GM12891 (cell line): ENCODE results near the genes NDUFB1, SLC24A4, GOLGA5 and UNC79.

DNA sequence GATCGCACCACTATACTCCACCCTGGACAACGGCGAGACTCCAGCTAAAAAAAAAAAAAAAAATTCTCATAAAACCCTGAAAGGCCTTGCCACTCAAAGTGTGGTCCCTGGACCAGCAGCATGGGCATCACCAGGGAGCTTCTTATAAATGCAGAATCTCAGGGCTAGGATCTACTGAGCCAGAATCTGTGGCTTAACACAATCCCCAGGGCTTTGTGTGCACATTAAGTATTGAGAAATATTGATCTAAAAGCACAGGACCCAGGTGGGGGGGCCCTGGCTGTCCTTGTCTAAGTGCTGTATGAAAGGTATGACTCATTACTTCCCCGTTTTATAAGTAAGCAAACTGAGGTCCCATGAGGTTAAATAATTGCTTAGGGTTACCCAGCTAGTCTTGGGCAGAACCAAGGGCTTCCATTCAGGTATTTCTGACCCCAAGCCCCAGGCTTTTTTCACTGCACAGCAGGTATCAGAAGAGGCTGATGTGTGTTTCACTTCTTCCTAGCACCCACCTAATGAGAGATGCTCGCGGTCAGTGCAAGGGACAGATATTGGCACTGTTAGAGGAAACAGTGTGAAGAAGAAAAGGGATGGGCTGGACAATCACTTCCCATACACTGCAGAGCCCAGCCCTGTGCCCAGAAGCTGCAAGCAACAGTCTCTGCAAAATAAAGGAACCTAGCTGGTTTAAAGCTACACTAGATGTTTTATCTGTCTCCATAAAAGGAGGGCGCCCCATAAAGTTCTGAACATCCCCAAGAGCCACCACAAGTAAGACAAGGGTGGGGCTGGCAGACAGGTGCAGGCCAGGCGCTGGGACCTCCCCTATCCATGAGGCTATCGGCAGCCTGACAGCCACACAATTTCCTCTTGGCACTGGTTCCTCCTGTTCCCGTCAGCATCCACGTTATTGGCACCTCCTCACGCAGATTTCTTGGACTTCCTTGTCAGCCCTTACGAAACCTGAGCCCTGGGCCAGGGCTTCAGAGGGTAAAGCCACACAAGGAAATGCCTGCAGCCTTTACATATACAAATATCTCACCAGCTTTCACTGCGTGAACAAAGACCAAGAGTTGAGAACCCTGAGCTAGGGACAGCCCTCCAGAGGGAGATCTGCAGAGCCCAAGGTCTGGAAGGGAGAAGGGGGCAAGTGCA, 4.8 kb upstream of the TC2N start:
- RRBS, result no CpG with 5 or more reads among the region's 14 CpGs

- RRBS, result no CpG with 5 or more reads among the region's 13 CpGs
These were observed 31.9 kb upstream of the TC2N start for GRCh38 chr14:91899013-91899765.

GRCh38 chr14:91935107-91935480, 12.4 kb downstream of the FBLN5 start:
- RRBS, result no CpG with 5 or more reads among the region's 11 CpGs

- RRBS, result 9% methylated on average over 16 of the region's 37 CpGs
These were observed 384 bp upstream of the FBLN5 start for GRCh38 chr14:91947759-91948397.

GRCh38 chr14:92113841-92114387, 7.5 kb upstream of the ATXN3 start:
- RRBS, result no CpG with 5 or more reads among the region's 5 CpGs

DNA sequence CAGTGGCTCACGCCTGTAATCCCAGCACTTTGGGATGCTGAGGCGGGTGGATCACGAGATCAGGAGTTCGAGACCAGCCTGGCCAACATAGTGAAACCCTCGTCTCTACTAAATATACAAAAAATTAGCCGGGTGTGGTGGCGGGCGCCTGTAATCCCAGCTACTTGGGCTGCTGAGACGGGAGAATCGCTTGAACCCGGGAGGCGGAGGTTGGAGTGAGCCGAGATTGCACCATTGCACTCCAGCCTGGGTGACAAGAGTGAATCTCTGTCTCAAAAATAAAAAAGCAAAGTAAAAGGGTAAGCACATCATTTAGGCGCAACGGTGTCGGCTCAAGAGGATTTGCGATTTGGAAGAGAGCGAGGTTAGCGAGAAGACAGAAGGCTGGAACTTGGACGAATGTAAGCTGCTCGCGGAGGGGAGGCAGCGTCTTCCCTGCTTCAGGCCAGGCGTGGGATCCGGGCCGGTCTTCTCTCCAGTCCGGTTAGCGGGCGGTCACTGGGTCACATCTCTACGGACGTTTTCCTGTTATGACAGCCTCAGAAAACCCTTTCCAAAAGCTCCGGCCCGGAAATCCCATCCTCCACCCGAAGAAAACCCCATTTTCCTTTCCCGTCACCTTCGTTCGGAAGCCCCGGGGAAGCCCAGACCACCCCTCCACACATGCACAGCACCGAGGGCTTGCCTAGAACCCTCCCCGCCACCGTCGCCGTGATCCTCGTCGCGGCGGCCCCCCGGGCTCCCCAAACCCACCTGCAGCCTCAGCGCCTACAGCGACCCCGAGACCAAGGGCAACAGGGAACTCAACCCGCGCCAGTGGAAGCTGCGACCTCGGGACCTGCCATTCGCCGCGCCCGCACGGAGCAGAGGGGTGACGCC, at the start of gene NDUFB1:
NDUFB1 (minus strand) TSS at position 818 of the 879 bp plus-strand sequence.
- RRBS, result 3% methylated on average over 6 of the region's 61 CpGs

DNA sequence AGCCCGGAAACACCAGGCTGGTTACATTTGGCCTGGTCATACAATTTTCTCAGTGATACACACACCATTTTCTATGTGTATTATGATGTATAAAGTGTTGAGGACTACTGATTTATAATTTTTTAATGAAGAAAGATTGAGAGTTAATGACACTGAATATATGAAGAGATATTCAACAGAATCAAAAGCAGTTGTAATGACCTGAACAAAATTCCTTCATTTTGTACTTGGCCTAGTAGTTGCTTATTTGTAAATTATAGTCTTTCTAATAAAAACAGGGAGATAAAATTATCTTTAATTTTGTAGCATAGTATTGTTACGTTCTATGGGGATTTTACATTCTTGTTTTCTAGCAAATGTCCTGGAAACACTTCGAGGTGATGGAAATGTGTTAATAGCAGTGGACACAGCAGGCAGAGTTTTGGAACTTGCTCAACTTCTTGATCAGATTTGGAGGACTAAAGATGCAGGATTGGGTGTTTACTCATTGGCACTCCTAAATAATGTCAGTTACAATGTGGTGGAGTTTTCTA, 20.1 kb downstream of the CPSF2 start:
- RRBS, result no CpG with 5 or more reads among the region's 3 CpGs

GRCh38 chr14:92322824-92323908, at the start of gene SLC24A4:
TSS of gene SLC24A4 (plus strand) at chr14:92323165.
- RRBS, result 5% methylated on average over 28 of the region's 122 CpGs

GRCh38 chr14:92503795-92504423, 9.7 kb upstream of the RIN3 start:
- RRBS, result no CpG with 5 or more reads among the region's 2 CpGs

- RRBS, result no CpG with 5 or more reads among the region's 15 CpGs
These were observed 63.8 kb downstream of the RIN3 start for GRCh38 chr14:92577233-92577914.

GRCh38 chr14:92719143-92719441, 29.3 kb downstream of the LGMN start:
- RRBS, result no CpG with 5 or more reads among the region's 30 CpGs

GRCh38 chr14:92794105-92795061, at the start of gene GOLGA5:
TSS of gene GOLGA5 (plus strand) at chr14:92794305.
- RRBS, result 1% methylated on average over 9 of the region's 71 CpGs

DNA sequence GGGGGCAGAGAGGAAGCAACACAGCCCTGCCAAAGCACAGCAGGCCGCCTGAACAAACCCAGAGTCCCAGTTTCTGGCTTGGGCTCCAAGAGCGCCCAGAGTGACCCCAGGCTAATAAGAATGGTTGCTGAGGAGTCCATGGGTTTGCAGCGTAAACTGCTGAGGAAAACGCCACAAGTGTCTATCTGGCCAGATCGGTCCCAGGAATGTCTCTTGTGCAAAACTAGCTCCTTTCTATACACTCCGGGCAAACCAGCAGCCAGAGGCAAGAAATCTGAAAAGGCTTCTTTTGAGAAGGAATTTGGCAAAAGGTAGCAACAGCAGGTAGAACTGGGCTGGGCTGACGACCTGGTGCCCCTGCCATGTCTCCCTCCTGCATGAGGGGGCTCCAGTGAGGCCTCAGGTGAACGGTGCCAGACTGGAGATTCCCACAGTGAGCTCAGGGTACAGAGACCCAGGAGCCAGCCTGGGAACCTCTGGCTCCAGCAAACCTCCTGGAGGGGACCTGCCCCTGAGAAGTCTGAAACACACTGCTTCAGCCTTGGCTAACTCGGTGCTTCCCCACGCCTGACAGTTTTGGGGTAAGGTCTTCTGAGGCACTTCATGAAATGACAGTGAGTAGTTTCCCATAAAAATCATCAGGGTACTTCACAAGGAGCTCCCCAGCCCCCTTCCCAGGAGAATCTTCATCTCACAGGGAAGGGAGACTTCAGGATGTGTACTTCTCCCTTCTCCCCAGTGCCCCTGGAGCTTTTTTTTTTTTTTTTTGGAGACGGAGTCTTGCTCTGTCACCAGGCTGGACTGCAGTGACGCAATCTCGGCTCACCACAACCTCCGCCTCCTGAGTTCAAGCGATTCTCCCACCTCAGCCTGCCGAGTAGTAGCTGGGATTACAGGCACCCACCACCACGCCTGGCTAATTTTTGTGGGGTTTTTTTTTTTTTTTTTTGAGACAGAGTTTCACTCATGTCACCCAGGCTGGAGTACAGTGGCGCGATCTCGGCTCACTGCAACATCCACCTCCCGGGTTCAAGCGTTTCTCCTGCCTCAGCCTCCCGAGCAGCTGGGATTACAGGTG, 10.6 kb downstream of the ITPK1 start:
- RRBS, result no CpG with 5 or more reads among the region's 23 CpGs

DNA sequence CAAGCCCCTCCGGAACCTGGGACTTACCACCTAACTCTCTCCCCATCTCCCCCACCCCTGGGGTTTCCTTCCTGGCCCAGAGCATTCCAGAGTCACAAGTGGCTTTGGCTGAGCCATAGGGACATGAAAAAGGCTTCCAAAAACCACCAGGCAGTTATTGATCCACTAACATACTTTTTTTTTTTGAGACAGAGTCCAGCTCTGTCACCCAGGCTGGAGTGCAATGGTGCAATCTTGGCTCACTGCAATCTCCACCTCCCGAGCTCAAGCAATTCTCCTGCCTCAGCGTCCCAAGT, 9.0 kb downstream of the ITPK1 start:
- RRBS, result 97% methylated on average over 1 of the region's 3 CpGs

- RRBS, result 3% methylated on average over 2 of the region's 31 CpGs
These were observed 726 bp upstream of the ITPK1 start for GRCh38 chr14:93116157-93117144.

DNA sequence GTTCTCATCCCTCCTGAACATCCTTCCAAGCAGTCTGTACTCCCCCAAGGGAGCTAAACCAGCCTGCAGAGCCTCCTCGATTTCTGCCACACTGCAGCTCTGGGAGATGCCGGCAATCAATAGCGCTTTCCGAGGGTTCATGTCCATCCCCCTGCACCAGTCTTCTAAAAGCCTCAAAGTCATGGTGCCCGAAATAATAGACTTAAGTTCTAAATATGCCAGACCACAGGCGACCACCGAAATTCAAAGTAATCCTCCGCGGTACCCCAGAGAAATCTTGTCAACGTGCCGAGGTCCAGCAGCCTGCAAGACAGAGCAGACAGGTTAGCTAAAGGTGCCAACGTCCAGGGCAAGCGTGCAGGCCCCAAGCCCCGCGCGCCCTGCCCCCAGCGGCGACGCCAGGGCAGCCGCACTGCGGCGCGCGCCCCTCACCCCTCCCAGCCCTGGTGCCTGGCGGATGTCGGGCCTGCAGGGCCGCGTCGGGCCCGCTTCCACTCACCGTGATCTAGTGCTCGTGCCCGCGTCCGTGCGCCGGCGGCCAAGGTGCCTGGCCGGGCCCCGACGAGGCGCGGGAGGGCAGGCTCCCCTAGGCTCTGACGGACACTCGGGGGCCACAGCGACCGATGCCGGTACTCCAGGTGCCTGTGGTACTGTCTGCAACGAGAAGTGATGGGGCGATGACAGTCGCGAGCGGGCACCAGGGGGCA, 484 bp downstream of the MOAP1 start:
- RRBS, result under 1% methylated on average over 10 of the region's 53 CpGs

- RRBS, result no CpG with 5 or more reads among the region's 7 CpGs
These were observed 1.5 kb downstream of the UBR7 start for GRCh38 chr14:93208499-93209031.

- RRBS, result no CpG with 5 or more reads among the region's 1 CpG
These were observed 21.1 kb downstream of the BTBD7 start for GRCh38 chr14:93311632-93312274.

DNA sequence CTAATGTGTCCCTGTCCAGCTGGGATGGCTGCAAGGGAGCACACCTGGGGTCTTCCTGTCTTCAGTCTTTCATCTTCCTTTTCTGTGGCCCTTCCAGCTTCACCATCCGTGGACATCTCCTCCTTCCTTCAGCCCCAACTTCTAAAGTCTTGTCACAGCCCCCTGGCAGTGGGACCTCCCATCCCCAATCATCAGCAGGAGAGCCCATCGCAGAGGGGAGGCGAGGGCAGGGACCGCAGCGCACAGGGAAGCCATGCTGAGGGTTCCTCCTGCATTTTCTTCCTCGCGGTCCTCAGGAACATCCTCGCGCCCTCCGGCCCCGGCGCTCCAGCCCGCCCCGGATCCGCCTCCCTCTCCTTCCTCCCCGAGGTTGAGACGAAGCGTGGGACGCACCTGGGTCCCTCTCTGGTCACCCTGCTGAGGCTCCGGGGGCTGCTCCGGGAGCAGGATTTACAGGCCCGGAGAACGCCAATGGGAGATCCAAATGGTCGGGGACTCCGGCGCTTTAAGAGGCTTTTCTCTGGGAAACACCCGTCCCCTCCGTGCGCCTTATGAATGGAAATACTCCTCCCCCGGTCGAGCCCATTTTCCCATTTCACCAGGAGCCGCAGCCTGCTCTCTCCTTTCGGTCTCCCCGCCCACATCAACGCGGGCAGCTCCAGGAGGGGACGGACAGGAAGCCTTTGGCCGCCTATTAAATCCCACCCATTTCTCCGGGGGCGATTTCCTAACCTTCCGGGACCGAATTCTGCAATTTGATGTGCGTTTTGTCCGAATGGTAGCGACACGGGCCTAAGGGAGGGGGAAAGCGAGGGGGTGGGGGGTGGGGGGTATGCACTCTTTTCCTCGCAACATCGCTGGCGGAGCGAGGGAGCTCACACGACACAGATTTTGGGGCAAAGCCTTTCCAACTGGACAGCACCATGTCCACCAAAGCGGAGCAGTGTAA, at the start of gene UNC79:
UNC79 (plus strand) TSS at position 833 of the 949 bp plus-strand sequence.
- RRBS, result 13% methylated on average over 7 of the region's 53 CpGs

DNA sequence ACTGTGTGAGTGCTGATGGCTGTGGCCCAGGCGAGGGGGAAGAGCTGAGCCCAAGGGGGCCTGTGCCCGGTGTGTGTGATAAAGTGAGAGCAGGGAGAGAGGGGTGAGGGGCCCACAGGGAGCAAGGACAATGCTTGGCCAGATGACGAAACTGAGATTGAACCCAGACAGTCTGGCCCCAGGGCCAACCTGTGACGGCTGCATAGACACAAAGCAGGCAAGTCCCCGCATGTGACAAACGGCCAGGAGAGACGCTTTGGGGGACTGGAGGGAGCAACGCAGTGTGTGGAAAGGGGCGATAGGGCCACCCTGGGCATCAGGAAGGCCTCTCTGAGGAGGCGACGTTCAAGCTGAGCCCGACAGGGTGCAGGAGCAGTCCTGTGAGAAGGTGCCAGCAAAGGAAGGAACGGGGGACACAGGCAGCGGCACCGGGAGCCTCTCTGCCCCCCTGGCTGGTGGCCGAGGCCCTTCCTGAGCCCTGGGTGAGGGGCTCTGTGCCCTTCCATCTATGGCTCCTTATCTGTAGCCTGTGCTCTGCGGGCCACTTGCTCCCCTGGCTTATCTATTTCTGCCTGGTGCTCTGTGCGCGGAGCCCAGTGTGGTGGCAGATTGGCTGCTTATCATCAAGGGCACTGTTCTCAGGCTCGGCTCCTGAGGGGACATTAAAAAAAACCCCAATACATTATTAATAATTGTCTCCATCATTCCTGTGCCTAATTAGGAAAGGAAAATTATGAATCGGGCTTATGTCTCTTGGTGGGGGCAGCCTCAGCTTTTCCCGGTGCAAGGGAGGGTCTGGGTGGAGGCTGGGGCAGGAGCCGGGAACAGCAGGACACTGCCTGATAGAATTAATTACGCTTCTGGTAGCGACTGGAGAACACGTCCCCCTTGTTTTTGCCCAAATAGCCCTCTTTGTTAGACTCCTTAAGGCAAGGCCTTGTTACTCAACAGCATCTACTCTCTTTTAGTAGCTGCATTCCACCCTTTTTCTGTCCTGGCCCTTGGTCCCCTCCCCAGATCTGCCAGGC, 39.8 kb downstream of the PRIMA1 start:
- RRBS, result no CpG with 5 or more reads among the region's 26 CpGs